Left lobe of liver (tissue), 1 donor: ENCODE results near the genes TRAPPC8, GAREM1 and KLHL14.

DNA sequence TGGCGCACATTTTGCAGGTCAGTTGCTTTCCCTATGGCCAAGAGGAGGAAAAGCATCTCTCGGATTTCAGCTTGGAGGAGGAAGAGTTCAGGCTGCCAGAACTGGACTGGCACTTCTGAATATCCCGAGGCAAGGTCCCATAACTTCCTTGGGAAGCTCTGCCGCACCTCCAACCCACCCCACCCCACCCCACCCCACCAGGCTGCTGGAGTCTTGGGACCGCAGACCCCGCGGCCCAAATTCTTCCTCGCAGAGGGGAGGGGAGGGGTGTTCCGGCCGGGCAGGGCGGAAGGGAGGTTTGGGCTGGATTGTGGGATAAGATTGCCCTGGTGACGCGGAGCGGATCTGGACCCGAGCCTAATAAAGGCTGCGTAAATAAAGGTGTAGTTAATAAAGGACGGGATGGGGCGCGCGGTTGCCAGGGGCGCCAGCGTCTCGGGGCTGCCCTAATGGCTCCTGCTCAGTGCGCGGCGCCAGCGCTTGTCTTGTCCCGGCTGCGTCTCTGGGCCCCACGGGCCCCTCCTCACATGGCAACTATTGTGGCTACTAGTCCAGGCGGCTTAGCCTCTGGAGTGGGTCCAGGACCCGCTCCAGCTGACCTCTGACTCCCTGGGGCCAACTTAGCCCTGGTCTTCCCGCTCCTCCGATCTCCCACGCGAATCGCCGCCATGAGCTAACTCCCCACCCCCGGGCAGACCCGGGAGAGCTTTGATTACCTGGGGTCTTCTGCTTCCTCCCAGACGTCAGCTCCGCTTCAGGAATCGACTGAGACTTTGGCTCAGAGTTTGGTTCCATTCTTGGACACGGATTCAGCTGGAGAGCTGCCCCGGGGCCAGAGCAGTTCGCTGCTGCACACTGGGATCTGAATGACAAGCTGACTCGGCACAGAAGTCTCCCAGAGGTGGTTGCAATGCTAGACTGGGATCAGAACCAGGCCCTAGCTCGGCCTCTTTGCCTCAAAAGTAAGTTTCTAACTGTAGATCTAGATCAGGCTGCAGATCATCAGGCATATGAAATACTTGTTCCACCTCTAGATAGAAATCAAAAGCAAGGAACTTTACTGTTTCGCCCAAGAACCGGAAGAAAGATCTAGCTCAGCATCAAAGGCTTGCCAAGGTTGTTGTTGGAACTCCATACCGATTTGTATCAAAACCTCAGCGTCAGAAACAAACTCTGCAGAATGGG lies 36.5 kb downstream of the SLC25A52 start:
- PRO-cap = bidirectional peak, plus-strand start at position 421 of the sequence, minus-strand start at position 521 of the sequence; bidirectional peak, plus-strand start at position 887 of the sequence, minus-strand start at position 864 of the sequence

DNA sequence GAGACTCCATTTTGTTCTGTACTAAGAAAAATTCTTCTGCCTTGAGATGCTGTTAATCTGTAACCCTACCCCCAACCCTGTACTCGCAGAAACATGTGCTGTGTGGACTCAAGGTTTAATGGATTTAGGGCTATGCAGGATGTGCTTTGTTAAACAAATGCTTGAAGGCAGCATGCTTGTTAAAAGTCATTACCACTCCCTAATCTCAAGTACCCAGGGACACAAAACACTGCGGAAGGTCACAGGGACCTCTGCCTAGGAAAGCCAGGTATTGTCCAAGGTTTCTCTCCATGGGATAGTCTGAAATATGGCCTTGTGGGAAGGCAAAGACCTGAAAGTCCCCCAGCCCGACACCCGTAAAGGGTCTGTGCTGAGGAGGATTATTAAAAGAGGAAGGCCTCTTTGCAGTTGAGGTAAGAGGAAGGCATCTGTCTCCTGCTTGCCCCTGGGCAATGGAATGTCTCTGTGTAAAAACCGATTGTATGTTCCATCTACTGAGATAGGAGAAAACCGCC lies 49.9 kb upstream of the SLC25A52 start:
- PRO-cap = no peak

DNA sequence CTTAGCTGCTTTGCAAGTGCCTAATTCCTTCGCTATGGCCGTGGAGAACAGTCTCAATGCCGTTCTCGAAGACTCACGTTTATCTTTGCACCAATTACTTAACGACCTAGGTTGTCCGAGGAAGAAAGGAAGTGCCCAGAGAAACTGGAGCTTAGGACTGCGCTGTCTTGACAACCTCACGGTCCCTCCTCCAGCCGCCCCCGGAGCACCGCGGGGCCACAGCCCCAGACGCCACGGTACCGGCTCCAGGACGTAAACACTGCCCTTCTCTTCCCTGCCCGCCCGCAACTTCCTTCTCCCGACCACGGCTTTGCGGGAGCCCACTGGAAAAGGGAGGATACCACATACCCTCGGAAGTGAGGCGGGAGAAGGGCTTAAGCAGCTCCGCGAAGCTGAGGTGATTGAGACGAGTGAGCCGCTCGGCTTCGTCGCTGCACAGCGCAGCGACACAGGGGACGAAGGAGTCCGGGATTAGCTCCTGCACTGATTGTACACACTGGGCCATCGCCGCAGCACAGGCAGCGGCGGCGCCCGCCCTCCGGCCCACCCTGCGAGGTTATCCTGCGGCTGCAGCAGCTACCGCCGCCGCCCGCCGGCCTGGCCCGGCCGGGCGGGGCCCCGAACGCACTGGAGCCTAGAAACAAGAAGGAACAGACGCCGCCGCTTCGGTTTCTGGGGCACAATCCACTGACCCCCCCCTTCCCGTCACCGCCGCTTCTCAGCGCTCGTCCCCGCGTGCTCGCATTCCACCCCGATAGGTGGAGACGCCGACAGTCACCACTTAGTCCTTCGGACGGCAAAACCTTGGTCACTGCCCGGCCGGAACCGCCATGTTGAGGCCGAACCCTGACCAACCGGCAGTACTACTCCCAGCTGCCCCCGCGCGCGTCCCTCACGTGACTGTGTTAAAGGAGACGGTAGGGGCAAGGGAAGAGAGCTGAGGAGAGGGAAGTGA lies at the start of gene TRAPPC8:
Gene TRAPPC8, minus strand, starts transcription at position 869 of the 955 bp plus-strand sequence.
- PRO-cap = bidirectional peak, plus-strand start outside the sequence, minus-strand start at position 907 of the sequence

DNA sequence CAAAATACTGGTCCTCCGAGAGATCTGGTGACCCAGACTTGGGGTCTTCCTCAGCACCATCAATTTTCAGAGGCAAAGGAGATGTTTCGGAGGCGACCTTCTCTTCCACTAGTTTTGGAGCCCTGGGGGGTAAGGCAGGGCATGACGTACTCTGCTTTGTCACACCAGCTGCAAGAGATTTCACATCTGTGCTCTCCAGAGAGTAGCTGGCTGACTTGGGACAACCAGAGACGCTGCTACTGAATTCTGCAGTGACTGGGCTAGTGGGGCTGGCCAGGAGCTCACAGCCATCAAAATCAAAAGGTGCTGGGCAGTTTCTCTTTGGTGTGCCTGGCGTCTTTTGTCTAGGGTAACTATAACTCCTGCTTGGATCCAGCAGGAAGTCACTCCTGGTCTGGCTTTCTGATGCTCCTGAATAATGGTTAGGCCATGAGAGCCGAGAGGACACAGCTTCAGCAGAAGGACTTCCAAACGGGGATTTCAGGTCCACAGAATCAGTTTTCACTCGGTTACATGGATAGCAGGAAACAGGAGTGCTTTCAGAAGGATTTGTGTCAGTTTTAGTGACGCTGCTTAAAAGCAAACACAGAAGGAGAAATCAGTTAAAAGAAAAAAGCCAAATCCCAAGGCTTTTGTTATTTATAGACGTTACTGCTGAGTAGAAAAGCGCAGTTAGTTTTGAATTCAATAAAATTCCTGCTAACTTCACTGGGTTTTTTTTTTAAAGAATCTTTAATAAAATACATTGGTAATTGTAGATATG lies 78.5 kb downstream of the MEP1B start:
- PRO-cap = no peak

GRCh38 chr18:32469190-32469646 lies 1.5 kb downstream of the GAREM1 start:
- PRO-cap = no peak

DNA sequence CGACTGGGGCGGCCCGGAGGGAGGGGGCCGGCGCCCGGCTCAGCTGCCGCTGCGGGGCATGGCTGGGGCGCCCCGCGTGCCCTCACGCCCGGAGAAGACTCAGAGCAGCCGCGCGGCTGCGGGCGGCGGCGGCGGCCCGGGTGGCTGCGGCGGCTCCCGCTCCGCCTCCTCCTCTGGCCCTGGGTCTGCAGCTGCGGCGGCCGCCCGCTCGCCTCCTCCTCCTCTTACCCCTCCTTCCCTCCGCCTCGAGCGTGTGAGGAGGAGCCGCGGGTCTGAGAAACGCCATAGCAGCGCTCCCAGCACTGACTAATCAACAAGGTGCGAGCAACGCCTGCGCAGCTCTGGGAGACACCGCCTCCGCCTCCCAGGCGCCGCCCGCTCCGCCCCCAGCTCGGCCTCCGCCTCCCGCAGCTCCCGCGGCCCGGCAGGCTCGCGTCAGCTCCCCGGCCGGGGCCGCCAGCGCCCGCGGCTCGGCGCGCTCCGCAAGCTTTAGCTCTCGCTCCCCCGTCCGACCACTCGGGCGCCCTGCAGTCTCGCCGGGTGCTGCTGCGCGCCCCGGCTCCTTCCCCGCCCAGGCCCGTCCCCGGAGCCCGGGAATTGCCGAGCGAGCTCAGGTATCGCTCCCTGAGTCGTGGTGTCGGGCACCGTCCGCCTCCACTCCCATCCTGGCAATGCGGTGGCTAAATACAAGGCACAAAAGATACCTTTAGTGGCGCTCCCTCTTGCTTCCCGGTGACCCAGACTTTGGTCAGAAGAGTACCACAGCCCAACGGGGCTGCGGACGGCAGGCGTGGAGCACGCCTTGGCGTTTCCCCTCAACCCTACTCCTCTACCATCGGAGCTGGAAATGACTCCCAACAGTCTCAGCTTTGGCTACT lies at the start of gene GAREM1:
Gene GAREM1, minus strand, starts transcription at position 308 of the 878 bp plus-strand sequence.
- PRO-cap = bidirectional peak, plus-strand start at position 427 of the sequence, minus-strand start at position 175 of the sequence

DNA sequence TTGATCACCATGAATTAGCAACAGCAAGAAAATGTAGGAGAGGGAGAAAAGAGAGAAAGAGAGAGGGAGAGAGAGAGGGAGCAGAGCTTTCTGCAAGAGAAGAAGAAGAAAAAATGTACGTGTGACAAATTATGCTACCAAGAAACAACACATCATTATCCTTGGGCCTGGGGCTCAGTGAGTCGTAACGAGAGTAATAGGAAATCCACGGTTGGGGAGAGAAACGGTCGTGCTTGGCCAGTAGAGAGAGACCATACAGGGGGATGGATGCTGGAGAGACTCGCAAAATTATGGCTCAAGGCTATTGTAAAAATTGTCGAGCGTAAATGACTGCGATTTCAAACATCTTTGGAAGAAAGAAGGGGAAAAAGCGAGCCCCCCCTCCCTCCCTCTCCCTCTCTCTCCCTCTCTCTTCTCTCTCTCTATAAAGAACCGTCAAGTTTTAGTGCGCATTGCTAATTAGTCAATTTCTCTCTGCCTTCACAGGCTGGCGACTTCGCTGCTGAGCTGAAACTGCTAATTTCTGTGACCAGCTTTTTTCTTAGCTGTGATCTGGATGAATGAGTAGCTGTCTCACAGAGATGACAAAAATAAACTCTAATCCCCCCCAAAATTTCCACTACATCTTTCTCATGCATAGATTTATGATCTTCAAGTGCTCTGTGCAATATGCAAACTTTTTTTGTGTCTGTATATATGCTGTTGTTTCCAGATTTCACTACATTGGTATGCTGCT lies at the start of gene KLHL14:
Gene KLHL14, minus strand, starts transcription at position 195 of the 736 bp plus-strand sequence.
- PRO-cap = no peak

GRCh38 chr18:32776480-32776996 lies 3.7 kb upstream of the KLHL14 start:
- PRO-cap = no peak

DNA sequence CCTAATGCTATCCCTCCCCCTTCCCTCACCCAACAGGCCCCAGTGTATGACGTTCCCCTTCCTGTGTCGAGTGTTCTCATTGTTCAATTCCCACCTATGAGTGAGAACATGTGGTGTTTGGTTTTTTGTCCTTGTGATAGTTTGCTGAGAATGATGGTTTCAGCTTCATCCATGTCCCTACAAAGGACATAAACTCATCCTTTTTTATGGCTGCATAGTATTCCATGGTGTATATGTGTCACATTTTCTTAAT lies 192.2 kb downstream of the CCDC178 start:
- PRO-cap = no peak

DNA sequence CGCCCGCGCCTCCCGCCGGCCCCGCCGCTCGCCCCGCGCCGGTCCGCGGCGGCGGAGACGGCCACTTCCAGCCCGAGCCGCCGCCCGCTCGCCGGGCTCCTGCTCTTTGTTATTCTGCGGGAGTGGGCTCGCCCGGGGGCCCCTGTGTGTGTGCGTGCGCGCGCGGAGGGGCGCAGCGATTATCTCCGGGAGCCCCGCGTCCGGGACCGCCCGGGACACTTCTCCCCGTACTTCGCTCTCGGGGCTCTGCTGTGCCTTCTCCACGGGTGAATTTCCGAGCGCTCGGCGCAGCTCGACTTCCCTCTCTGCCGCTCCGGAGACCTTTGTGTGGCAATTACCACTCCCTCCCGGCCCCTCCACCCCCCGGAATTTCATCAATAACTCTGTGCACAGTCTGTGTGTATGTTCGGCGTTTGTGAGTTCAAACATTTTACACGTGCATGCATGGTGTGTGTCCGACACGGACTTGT lies 724 bp downstream of the ASXL3 start:
- PRO-cap = unidirectional peak, minus-strand start at position 307 of the sequence

DNA sequence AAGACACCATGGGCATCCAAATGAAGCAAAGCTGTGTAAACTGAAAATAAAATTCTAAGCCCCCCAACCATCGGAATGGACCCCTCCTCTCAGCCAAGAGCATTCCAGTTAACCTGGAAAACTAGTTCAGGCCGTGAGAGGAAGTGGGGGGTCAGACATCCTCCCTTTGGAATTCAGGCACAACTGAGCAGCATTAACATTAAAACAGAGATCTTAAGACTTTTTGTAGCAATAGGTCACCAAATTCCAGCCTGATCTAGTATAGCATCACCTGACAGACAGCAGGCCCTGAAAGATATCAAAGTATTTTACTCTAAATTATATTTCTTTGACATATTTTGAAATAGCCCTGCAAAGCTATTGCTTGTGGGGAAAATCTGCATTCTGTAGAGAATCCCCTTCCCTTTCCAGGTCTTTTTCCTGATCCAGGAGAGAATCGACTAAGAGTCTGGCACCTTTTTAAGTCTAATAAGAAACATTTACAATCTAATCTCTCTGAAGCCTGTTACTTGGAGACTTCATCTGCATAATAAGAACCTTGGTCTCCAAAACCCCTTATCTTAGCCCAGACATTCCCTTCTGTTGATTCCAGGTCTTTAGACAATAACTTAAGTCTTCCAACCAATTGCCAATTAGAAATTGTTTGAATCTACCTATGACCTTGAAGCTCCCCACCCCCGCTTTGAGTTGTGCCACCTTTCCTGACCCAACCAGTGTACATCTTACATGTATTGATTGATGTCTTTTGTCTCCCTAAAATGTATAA lies 49.8 kb upstream of the DTNA start:
- PRO-cap = no peak

- PRO-cap = no peak
Observed at GRCh38 chr18:34880858-34881179, 160.4 kb upstream of the MAPRE2 start.

DNA sequence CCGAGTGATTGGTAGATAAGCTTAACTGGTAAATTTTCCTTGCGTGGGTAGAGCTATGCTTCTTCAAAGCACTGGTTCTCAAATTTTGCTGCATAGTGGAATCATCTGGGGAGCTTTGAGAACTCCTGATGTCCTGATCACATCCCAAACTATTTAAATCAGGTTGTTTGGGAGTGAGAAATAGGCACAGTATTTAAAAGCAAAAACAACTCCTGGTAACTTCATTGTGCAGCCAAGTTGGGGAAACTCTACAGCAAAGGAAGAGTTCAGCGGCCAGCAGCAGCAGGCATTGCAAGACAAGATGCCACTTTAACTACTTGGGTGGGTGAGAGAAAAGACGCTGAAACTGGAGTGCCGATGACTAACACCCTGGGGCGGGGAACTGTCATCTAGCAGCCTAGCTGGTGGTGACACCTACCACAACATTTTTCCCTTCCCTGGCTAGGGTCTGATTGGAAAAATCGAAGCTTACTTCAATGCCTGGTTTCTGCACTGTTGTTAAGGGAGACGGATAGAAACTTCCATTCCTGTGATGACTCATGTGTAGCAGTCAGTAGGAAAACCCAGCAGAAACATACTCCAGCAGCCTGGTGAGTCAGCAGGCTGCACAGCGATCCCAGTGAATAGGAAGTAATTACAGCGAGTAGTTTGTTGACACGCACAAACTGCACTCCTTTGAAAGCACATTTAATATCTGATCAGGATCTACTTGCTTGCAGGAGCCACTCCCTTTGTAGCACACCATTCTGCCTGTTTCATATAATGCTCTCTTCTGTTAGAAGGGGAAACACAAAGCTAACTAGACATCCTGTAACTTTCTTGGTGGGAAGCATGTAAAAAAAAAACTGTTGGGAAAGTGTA lies 62.2 kb upstream of the MAPRE2 start:
- PRO-cap = no peak

DNA sequence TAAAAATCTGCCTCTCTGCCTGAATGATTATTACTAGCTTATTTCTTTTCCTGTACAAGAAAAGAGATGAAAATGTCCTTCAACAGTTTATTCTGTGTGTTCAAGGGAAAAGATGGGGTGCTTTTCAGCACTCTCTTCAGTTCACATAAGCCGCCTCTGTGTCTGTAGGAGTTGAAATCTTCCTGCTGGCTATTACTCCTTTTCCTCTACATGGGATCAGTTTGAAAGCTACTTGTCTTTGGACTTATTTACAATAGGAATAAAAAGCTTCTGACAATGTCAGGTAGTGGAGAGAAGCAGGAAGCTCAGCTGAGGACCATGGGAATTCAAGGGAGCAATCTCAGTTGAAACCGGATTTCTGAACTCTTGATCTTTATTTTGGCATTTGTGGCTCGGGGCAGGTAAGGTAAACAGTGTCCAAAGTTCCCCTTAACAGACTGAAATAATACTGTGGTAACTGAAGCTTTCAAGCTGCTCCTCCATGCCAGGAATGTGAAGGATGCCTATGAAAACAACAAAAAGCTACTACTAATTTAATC lies 43.4 kb downstream of the MAPRE2 start:
- PRO-cap = unidirectional peak, minus-strand start at position 320 of the sequence

DNA sequence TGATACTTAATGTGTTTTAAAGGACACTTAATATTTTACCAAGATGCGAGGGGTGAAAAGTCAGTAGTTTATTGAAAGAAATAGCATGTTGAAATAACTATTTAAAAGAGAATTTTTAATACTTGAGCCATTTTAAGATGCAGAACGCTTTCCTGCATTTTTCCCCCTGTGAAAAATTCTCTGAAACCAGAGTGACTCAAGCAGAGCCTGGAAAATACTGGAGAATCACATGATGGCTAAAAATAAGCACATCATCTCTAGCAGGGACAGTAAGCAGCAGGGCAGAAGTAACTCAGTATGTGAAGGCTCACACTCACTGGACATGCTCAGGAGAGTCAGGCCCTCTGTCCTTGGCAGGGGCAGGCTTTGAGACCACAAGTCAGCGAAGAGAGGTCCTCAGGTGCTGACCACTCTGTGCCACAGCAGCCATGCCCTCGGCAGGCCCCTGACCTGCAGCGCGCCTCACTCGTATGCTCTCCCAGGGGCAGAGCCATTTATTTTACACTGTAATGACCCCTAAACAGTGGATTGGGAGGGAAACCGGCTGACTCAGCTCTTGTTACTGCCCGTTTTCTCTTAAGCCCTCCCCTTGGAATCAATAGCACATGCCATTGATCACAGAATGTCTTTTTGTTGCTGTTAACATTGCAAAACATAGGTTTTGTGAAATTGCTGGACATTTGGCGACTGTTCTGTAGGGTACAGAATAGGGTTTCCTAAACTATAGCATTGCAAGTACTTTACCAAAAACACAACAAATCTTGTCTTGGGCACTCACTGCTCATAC lies 76.8 kb downstream of the MAPRE2 start:
- PRO-cap = unidirectional peak, plus-strand start at position 284 of the sequence; unidirectional peak, minus-strand start at position 468 of the sequence

GRCh38 chr18:35172425-35172982 lies 68.3 kb upstream of the ZNF397 start:
- PRO-cap = no peak

DNA sequence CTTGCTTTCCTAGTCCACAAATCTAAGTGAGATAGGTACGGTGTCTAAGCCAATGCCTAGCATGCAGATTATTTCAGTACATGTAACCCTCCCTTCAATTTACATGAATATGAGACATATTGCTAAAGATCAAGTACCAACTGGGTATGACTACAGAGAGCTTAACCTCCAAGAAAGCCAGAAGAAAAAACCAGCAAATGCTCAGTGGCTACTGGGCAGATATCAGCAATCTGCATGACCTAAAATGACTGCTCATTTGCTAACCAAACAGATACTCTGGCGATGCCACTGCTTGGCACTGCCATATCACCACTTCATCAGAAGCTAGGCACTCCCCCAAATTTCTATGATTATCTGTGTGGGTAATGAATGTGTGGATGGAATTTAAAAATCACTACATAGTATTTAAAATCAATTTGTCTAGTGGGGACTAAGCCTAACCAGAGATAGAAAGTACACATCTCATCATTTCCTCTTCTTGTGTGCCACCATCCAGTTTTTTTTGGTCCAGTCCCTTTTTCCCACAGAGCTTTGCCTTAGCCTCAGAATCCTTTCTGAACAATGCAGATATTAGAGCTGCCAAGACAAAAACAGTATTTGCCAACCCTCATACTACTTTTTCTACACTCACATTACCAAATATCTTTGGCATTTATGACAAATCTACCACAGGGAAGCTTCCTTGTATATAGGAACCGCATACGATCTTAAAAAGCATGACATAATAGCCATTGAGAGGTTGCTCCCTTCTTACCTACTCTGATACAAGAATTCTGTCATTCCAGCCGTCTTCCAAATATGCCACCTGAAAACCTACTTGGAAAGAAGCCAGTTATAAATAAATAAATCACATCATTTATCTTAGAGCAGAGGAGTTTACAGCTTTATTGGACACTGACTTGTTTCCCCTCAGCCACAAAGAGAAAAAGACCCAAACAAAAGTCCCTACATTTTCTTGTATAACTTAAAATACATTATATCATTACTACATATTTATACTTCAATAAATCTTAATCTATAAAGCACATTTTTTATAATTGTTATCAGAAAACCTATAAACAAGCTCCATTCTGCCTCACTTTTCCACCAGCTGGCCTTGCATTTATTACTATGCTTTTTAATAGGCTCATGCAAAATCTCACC lies 9.5 kb downstream of the ZNF24 start:
- PRO-cap = no peak

DNA sequence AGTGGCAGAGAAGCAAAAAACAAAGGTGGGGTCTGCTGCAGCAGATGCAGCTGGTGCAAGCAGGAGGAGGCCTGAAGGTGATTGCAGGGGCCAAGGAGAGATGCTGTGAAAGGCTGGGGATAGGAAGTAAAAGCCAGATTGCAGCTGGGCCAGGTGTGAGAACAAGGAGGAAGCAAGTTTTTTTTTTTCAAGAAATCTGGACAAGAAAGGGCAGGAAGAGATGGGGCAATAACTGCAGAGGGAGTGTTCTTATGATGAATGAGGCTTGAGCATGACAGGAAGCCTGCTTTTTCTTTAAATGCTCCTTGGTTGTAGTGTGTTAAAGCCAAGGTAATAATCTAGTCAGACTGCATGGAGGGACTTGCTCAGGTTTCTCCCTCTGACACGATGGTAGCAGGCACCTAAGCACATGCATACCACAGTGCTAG lies 35.4 kb upstream of the ZNF396 start:
- PRO-cap = no peak

DNA sequence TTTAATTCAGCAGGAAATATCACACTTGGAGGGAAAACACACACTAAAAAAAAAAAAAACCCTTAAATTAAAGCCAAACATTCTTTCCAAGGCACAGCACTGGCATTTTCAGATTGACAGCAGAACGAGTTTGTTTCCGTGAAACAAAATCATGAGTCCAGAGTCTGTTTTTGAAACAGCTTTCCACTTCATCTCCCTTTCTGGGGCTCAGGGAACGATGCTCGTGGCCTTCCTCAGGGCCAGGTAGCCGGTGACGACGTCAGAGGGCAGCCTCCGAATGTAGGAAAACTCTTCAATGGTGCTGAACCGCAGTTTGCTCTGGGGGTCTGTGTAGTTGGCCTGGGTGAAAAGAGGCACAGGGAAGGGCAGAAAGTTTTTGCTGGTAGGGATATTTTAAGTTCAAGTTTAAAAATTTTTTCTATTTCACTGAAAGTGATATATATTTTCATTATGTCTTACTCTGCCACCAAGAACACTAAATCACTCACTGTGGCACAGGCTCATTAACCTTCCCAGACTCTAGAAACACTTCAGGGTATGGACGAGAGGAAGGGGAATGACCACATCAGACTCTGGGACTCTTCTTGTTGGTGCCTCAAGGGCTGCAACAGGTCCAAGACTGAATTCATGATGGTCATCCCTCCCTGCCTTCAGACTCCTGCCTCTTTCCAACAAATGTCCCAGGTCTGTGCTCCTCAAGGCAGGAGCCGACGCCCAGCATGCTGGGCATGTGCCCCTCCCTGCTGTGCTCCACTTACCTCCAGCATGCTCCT lies 29.2 kb downstream of the INO80C start:
- PRO-cap = no peak

DNA sequence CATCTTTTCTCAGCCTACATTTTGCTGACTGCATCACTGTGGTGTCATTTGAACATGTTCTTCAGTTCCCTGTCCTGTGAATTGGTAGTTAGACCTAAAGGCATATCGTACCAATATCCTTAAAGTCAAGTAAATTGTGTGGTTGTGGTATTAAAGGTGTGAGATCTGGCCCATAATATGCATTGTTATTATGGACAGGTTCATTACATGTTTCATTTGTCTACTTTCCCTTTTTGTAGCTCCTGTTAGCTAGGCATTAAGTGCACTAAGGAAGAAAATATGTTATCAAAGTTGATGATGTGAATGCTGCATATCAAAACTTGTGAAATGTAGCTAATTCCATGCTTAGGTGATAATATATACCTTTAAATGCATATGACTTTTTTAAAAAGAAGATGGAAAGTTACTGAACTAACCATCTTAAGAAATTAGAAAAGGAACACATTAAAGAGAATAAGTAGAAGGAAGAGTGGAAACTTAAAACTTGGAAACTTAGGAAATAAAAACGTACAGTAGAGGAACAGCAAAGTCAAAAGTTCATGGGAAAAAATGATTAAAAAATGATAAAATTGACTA lies 86.3 kb downstream of the GALNT1 start:
- PRO-cap = no peak